T47D (cell line): ENCODE data around the genes OR4K2, OR11H6, NDRG2 and HNRNPC.

- RRBS: no CpG with 5 or more reads among the region's 1 CpG
Measured at GRCh38 chr14:19874957-19875420, at the start of gene OR4K2. Gene OR4K2 (plus strand): TSS chr14:19875142.

- RRBS: no CpG with 5 or more reads among the region's 1 CpG
Measured at GRCh38 chr14:20223549-20223785, at the start of gene OR11H6. Gene OR11H6 (plus strand): TSS chr14:20223710.

GRCh38 chr14:20455991-20456335, 937 bp downstream of the APEX1 start:
- RRBS: no CpG with 5 or more reads among the region's 3 CpGs

DNA sequence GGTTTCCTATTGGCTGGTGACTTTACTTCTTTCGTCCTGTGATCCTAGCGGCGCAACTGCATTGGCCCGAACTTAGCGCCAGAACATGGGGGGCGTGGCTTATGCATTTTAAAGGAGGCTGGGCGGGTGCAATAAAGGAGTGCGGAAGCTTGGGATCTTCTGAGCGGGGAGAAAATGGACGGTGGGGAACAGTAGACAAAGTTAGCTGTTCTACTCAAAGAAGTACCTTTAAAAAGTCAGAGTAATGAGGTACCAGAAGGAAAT, 553 bp upstream of the PIP4P1 start:
- RRBS: no CpG with 5 or more reads among the region's 10 CpGs

DNA sequence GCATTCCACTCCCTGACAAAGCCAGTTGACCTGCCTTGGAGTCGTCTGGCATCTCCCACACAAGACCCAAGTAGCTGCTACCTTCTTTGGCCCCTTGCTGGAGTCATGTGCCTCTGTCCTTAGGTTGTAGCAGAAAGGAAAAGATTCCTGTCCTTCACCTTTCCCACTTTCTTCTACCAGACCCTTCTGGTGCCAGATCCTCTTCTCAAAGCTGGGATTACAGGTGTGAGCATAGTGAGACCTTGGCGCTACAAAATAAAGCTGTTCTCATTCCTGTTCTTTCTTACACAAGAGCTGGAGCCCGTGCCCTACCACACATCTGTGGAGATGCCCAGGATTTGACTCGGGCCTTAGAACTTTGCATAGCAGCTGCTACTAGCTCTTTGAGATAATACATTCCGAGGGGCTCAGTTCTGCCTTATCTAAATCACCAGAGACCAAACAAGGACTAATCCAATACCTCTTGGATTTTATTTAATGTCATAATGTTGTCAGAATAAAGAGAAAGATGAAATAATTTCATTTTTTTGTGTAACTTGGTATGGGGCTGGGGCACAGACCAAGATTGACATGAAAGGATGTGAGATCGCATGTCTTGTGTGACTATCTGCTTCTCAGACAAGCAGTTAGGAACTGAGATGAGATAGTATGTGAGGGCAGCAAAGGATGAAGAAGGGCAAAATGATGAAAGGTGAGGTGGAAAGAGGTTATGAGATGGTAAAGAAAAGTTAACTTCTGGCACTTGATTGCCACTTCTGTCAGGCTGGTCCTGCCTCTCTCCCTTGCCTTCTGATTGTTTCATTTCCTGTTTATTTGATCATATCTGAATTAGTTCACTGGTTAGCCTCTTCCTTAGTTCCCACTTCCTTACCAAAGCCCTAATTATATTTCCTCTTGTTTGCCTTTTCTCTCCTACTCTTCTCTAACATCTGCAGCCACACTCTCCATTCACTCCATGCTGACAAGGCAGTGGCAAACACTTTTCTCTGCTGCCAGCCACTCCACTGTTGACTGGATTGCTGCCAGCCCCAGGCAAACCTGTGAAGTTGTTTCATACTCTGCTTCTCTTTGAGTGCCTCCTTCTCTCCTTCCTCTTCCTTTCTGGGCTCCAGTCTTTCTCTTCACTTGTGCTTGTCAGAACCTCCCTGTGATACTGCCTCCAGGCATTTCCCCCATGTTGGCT, 7.8 kb downstream of the PNP start:
- RRBS: no CpG with 5 or more reads among the region's 6 CpGs

DNA sequence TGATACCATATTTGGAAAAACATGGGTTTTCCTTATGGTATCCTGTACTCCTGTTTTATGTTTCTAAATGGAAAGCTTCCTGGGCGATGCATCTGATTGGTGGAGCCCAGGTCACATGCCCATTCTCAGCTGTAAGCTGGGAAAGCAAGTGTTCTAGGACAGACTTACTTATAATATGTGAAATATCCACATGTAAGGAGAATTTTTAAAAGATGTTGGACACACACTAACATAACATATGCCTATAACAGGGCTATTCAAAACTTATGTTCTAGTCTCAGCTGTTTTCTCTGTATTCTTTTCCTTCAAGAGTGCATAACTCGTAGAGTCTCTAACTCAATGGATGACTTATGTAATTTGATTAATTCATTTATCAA, 4.3 kb upstream of the RNASE4 start:
- RRBS: no CpG with 5 or more reads among the region's 2 CpGs

DNA sequence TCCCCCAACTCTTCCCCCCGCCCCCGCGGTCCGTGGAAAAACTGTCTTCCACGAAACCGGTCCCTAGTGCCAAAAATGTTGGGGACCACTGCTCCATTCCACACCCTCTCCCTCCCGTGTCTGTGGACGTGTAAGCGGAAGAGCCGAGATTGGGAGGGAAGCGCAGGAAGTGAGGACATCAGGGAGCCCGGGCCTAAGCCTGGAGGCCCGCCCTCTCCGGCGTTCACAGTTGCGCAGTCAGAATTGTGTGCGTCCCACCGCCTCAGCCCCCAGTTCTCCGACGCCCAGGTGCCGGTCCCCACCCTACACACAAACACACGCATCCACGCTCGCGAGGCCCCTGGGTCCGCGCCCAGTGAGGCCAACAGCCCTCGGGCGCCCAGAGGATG, 1.7 kb upstream of the RNASE4 start:
- RRBS: 2% methylated on average over 8 of the region's 29 CpGs

- RRBS: under 1% methylated on average over 16 of the region's 58 CpGs
Measured at GRCh38 chr14:21024515-21025135, at the start of gene NDRG2. Gene NDRG2 (minus strand): TSS chr14:21025061.

GRCh38 chr14:21069354-21069843, 705 bp upstream of the ARHGEF40 start:
- RRBS: 9% methylated on average over 9 of the region's 22 CpGs

DNA sequence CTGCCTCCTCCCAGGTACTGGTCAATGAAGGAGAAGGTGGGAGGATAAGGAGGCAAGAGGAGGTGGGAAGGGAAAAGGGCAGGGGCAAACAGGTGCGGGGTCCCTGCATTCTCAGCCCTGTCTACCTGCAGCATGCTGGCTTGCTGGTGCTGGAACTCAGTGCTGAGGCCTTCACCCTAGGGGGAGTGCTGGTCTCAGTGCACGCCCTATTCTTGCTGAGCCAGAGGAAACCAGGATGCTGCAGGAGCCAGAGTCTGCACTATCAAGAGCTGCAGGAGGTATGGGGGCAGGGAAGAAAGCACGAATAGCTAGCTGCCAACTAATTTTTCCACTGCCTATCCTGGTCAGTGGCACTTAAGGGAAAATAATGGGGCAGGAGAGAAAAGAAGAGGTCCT, 1.6 kb downstream of the TMEM253 start:
- RRBS: no CpG with 5 or more reads among the region's 3 CpGs

- RRBS: no CpG with 5 or more reads among the region's 17 CpGs
Measured at GRCh38 chr14:21106059-21107384, 5.7 kb downstream of the TMEM253 start.

GRCh38 chr14:21209237-21209806, 53.5 kb upstream of the OR5AU1 start:
- RRBS: no CpG with 5 or more reads among the region's 3 CpGs

GRCh38 chr14:21210768-21212000, 55.3 kb upstream of the OR5AU1 start:
- RRBS: no CpG with 5 or more reads among the region's 12 CpGs

GRCh38 chr14:21227106-21228250, 41.8 kb downstream of the HNRNPC start:
- RRBS: no CpG with 5 or more reads among the region's 9 CpGs

GRCh38 chr14:21269181-21269621, at the start of gene HNRNPC:
Gene HNRNPC (minus strand): TSS chr14:21269442.
- RRBS: no CpG with 5 or more reads among the region's 26 CpGs

- RRBS: no CpG with 5 or more reads among the region's 3 CpGs
Measured at GRCh38 chr14:21397213-21397681, 13.4 kb upstream of the SUPT16H start.

- RRBS: no CpG with 5 or more reads among the region's 12 CpGs
Measured at GRCh38 chr14:21500330-21501009, 10.7 kb downstream of the METTL3 start.

DNA sequence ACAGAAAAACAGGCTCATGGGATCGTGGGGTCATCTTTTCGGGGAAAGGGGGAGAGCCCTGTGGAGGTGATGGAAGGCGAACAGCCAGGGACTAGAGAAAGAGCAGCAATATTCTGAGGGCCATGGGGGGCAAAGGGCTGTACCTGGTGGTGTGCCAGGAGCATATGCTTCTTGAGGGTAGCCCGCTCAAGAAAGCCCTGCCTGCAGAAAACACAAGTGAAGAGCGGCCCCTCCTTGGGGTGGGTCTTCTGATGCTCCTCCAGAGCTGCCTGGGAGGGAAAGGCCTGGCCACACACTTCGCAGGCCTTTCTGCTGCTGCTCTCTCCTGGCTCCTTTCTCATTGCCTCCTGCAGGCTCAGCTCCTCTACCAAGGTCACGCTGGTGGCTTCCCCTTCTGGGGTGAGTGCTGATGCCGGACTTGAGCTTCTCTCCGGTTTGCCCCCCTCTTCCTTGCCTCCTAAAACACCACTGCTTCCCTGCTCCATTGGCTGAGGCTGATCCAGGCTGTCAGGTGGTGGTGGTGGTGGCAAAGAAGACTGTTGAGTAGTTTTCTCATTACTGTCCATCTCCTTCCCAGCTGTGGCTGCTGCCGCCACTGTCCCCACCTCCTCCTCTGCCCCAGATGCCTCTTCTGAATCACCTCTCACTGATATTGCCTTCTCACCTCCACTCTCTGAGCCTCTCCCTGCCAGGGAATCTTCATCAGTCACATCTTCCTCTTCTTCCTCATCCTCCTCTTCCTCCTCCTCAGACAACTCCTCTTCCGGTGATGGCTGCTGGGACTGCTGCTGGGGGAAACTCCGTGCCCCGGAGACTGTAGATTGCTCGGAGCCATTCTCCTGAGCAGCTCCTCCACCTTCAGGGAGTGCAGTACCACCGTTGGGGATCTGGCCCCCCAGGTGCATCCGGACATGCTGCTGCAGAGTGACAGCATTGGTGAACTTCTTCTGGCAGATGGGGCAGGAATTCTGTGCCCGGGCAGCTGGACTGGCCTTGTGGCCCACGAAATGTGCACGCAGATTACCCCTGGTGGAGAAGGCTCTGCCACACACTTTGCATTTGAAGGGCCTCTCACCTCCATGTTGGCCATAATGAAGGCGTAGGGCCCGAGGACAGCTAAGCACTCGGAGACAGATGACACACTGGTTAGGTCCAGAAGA, 3.1 kb downstream of the SALL2 start:
- RRBS: 90% methylated on average over 6 of the region's 22 CpGs

GRCh38 chr14:21536065-21537393, 10.4 kb upstream of the SALL2 start:
- RRBS: no CpG with 5 or more reads among the region's 34 CpGs

DNA sequence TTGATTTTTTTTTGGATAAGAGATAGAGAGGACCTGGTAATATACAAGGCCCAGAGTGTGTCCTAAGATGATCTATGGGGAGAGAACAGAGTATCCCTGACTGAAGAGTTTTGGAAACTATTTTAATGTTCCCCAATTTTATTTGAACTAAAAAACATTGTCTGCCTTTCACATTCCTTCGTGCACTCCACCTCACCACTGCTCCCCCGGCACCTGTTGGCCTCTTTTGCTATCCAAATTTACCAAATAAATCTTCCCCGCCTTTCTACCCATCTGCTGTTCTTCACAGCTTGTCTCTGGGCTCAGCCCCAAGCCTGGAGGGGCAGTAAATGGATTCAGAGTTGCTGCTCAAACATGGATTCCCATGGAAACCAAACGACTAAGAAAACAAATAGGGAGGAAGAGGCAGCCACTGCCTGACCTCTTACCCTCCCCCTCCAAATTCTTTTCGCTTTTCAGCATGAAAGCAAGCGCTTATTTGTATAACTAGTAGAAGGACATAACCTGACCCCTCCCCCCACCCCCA, 22.6 kb downstream of the OR10G3 start:
- RRBS: no CpG with 5 or more reads among the region's 6 CpGs